Measurements from ENCODE around the gene S100B.

DNA sequence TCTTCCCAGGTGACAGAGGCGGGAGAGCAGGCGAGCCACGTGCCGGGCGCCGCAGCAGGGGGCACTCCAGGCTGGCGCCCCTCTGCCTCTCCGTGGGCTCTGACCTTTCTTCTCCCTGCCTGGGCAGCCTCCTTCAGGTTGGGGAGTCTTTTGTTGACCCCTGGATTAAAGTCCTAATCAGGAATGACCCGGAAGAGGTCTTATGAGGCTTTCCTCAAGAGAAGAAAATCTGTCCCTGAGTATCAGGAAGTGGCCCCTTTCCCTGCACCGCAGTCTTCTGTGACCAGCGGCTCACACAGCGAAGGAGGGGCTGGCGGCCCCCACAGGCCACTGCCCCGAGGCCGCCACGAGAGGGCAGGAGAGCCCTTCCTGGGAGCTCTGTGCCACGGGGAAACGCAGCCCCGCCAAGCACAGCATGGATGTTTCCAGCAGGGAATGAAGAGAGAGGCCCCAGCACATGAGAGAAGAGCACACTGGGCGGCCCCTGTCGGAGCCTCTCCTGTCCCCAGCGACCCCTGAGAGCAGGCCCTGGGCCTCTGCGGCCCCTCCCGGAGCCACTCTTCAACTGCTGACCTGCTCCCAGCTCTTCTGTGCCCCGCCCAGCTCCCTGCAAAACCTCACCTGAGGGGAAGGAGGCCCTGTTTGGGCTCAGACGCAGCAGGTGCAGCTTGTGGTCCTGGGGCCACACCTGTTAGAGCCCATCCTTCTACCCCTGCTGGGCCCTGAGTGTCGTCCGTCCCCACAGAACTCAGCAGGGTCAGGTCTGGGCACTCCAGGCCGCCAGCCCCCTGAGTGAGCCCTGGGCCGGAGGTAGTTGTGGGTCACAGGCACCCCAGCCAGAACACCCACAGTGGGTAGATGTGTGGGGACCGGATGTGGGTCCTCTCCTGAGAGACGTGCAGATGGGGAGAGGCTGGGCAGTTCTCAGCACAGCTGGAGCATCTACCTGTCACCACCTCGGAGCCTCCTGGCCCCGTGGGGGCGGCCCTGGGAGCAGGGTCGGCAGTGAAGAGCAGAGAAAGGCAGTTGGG is 4.9 kb upstream of the POFUT2 start:
- PRO-cap, 10 experiments: peak in 2 of 10 experiments; most common plus-strand start position 359 of the sequence (in 1); most common minus-strand start position 279 of the sequence (in 1)

GRCh38 chr21:45302008-45303062 is 14.6 kb upstream of the POFUT2 start:
- PRO-cap, 10 experiments: peak in 5 of 10 experiments; most common plus-strand start chr21:45302373 (in 2); most common minus-strand start chr21:45302139 (in 5)

DNA sequence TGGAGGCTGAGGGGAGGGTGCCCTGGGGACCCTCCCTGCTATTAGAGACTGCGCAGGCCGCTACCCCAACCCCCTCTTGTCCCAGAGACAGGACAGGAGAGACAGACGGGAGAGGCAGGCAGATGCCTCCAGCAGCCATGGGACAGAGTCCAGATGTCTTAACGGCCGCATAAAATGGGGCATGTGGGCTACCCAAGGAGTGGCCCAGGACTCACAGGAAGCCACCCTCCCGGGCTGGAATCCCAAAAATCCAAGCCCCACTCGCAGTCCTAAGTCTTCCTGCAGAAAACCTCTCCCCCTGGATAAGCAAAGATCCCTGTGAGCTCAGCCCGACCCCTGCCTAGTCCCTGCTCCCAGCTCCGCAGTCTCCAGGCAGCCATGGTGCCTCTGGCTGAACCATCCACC is 43.6 kb upstream of the COL18A1 start:
- PRO-cap, 10 experiments: no peak in any of the 10 experiments

DNA sequence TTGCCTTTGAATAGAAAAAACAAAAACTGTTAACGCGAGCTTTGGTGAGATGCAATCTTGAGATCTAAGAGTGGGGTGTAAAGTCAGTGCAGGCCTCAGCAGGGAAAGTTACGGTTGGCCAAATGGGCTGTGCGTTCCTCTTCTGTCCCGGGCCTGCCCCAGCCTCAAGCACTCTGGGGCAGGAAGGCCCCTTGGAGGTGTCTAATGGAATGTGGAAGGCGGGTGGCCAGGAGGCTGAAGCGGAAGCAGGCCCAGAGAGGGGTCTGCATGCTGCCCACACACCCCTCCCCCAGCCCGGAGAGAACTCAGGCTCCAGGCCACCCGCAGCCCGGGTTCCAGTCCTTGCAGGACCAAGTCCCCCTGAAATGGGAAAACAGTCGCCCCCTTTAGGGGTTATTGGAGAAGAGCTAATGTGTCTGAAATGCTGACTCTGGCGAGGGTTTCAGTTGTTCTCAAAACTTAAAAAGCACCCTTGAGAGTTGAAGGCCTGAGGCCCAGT is 1.9 kb downstream of the COL18A1 start:
- PRO-cap, 10 experiments: no peak in any of the 10 experiments

DNA sequence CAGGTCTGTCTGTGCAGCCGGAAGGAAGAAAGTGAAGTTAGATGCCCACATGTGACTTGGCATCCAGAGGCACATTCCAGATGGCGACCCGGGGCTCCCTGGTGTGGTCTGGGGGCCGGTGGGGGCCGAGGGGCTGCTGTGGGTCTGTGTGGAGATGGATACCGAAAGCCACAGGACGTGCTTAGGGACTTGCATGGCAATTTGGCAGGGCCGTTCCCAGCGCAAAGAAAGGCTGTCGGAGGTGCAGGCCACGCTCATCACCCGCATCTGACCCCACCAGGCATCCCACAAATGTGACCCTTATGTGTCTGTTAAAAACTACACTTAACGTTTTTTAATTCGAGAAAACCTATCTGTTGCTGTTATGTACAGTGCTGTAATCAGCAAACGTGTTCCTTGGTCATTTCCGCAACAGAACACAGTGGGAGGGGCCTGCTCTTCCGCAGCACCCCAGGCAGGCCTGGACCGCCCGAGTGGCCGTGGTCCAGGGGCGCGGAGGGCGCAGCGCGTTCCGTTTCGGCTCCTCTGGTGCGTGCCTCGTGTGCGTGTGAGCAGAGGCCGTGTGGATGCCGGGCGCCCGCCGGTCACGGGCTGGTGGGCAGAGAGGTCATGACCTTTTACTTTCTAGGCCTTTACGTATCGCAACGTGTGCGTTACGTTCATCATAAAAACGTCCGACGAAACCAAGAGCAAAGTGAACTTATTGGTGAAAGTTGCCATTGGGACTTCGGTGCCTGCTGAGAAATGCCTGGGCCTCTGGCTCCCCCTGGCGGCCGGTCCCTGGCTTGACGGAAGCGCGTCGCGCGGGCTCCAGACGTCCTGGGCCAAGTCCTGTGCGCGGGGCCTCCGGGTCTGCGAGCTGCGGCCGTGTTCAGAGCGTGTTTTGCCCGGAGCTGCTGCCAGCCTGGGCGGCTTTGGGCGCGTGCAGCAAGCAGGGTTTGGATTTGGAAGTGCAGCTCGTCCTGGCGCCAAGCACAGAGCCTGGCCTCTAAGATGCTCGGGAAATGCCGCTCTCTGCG is 34.1 kb downstream of the COL18A1 start:
- PRO-cap, 10 experiments: peak in 6 of 10 experiments; most common plus-strand start position 472 of the sequence (in 4)

DNA sequence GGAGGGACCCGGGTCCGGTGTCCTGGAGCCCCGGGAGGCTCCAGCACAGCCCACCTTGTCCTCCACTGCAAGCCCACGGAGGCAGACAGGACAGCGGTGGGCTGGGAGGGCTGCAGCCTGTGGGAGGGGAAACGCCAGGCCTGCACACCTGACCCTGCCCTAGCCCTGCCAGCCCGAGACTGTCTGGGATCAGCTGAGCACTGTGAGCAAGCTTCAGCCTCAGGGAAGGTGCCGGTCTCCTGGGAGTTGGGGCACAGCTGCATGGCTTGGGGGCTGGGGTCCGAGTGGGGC is 53.6 kb downstream of the COL18A1 start:
- PRO-cap, 10 experiments: no peak in any of the 10 experiments

GRCh38 chr21:45459652-45460093 is 54.7 kb downstream of the COL18A1 start:
- PRO-cap, 10 experiments: no peak in any of the 10 experiments

DNA sequence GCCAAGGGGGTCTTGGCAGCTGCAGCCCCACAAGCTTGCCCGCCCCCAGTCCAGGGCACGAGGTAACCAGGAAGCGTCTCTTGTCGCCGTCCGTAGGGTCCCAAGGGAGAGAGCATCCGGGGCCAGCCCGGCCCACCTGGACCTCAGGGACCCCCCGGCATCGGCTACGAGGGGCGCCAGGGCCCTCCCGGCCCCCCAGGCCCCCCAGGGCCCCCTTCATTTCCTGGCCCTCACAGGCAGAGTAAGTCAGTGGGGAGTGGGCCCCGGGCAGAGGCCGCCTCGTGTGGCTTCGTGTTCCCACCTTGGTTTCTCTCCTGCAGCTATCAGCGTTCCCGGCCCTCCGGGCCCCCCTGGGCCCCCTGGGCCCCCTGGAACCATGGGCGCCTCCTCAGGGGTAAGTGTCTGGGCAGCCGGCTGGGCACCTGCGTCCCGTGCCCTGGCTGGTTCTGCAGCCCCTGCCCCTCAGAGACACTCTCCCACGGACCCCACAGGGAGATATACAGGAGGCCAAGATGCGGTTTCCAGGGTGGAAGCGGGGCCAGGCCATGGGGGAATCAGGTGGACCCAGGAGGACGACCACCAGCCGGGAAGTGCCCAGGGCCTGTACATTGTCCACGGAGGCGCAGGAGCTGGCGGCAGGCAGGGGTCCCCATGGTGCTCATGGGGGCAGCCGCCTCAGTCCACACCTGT is 37.1 kb downstream of the SLC19A1 start:
- PRO-cap, 10 experiments: no peak in any of the 10 experiments

- PRO-cap, 10 experiments: no peak in any of the 10 experiments
Observed at GRCh38 chr21:45592135-45592800, 50.0 kb upstream of the SLC19A1 start.

- PRO-cap, 10 experiments: no peak in any of the 10 experiments
Observed at GRCh38 chr21:45830159-45830881, 151.2 kb upstream of the COL6A1 start.

DNA sequence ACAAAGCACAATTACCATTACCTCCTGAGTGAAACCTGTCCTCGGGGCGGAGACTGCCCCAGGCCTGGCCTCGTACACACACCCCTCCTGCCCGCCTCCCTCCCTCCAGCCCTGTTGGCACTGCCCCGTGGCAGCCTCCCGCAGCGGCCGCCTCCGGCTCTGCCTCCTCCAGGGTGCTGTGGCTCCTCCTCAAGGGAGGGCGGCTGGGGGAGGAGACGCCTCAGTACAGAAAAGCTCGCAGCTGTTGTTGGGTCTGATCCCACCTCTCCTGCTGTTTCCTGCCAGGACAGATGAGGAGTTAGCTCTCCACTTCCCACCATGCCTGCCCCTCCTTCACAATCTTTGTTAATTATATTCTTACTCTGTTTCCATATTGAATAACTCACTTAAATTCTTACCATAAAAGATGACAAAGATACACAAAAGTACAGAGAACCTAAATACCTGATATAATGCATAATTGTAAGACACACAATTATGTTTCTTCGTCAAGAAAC is 30.8 kb upstream of the COL6A1 start:
- PRO-cap, 10 experiments: no peak in any of the 10 experiments

GRCh38 chr21:45972433-45973541 is 8.8 kb upstream of the COL6A1 start:
- PRO-cap, 10 experiments: no peak in any of the 10 experiments

GRCh38 chr21:45978087-45978774 is 3.3 kb upstream of the COL6A1 start:
- PRO-cap, 10 experiments: no peak in any of the 10 experiments

GRCh38 chr21:46080232-46080951 is 17.5 kb upstream of the COL6A2 start:
- PRO-cap, 10 experiments: no peak in any of the 10 experiments

DNA sequence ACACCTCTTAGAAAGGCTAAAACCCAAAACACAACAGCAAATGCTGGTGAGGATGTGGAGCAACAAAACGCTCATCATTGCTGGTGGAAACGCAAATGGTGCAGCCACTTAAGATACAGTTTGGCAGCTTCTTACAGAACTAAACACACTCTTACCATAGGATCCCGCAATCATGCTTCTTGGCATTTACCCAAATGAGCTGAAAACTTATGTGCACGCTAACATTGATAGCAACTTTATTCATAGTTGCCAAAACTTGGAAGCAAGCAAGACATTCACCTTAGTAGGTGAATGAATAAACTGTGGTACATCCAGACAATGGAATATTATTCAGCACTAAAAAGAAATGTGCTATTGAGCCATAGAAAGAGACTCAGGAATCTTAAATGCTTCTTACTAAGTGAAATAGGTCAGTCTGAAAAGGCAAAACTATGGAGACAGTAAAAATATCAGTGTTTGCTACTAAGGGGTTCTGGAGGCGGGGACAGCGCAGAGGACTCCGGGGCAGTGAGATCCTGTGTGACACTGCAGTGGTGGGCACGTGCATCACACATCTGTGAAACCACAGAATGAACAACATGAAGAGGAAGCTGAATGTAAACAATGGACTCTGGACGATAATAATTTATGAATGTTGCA is 15.2 kb upstream of the SPATC1L start:
- PRO-cap, 10 experiments: peak in 3 of 10 experiments; most common plus-strand start position 469 of the sequence (in 1); most common minus-strand start position 486 of the sequence (in 2)

DNA sequence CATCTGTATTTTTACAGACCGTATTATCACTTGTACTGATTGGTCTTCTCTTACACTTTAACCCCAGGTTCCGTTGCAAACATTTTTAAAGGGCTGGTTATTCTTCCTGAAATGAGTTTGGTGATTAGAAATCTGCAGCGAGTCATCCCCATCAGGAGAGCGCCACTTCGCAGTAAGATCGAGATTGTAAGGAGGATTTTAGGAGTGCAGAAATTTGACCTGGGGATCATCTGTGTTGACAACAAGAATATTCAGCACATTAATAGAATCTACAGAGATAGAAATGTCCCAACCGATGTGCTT is 612 bp downstream of the YBEY start:
- PRO-cap, 10 experiments: peak in 1 of 10 experiments; most common plus-strand start position 114 of the sequence (in 1)

GRCh38 chr21:46352835-46353324 is 28.9 kb downstream of the PCNT start:
- PRO-cap, 10 experiments: no peak in any of the 10 experiments

DNA sequence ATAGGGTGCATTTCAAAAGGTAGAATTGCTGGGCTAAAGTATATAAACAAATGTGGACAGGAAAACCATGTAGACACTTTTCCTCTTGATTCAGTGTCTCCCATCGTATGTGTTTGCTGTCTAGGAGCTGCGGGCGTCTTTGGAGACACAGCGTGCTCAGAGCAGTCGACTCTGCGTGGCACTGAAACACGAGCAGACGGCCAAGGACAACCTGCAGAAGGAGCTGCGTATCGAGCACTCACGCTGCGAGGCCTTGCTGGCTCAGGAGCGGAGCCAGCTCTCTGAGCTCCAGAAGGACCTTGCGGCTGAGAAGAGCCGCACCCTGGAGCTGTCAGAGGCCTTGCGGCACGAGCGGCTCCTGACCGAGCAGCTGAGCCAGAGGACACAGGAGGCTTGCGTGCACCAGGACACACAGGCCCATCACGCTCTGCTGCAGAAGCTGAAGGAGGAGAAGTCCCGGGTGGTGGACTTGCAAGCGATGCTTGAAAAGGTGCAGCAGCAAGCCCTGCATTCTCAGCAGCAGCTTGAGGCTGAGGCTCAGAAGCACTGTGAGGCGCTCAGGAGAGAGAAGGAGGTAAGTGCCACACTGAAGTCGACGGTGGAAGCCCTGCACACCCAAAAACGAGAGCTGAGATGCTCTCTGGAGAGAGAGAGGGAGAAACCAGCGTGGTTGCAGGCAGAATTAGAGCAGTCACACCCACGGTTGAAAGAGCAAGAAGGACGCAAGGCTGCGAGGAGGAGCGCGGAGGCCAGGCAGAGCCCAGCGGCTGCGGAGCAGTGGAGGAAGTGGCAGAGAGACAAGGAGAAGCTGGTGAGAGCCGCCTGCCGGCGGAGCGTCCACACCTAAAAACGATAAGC is 27.1 kb upstream of the DIP2A start:
- PRO-cap, 10 experiments: no peak in any of the 10 experiments

DNA sequence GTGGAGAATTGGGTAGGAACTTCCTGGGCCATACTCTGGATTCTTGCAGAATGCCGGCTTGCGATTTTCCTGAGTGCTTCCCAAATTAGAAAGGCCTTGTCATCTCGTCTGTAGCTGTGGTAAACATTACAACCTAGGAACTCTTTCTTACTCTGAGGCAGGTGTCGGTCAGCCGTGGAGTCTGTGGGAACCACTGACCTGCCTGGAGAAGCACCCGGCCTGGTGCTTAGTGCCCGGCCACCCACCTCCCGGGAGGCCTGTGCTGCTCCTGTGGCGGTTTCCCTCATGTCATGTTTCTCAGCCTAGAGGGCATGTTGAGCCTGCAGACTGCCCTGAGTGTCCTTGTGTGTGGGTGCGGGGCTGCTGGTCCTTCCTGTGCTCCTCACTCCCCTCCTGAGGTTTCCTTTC is 64.7 kb downstream of the S100B start:
- PRO-cap, 10 experiments: no peak in any of the 10 experiments

GRCh38 chr21:46604989-46605509 is at the start of gene S100B:
TSS of gene S100B (minus strand) at chr21:46605082.
- PRO-cap, 10 experiments: peak in 5 of 10 experiments; most common plus-strand start chr21:46605233 (in 2); most common minus-strand start chr21:46605082 (in 5)